ENCODE data around the gene YPEL1.

DNA sequence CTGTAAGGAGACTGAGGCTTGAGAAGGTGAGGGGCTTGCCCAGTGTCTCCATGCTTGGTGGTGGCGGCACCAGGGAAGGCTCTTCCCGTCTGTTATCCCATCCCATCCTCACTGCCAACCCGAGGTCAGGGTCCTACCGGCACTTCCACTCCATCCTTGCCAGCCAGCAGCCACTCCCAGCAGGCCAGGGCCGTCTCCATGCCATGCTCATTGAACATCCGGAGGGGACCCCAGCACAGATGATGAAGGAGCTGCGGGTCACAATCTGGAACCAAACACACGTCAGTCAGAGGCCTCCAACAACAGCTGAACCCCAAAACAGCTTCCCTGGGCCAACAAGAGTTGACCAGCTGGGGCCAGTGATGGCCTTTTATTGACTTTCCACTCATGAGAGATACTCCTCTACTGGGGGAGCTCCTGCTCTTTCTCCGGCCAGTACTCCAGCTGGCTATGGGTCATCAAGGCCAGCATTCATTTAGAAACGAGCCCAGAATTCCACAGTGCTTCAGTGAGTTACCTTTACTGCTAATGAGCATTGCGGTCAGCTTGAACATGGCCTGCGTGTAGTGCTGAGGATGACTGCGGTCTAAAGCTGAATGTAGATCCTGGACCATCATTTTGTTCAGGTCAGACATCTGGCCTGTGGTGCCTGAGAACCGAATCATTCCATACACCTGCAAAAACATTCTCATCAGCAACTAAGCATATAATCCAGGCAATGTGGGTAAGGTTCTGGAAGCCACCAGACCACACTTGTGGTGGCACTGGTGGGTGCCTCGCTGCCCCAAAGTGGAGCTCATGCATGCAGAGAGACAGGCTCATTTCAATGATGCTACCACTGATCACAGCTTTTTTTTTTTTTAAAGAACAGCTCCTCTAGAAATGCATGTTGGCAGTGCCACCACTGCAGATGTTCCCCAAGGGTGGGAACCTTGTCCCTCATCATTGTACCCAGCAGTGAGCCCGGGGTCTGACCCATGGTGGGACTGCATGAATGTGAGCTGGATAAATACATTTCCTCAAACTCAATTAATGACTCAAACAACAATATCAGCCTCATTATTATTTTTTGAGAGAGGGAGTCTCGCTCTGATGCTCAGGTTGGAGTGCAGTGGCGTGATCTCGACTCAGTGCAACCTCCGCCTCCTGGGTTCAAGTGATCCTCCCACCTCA, 31.4 kb upstream of the SERPIND1 start:
- RRBS, 2 experiments = 78 to 79% methylated on average over 3 of the region's 20 CpGs
CAGE:
- cytosol, long polyA minus RNA = no peak
- cytosol, long polyA plus RNA = no peak
- long polyA plus RNA = no peak
- nucleus, long polyA minus RNA = no peak
- nucleus, long polyA plus RNA = no peak

GRCh38 chr22:20778998-20780193, 5.5 kb downstream of the SERPIND1 start:
- RRBS, 2 experiments = no CpG with 5 or more reads among the region's 30 CpGs
CAGE:
- cytosol, long polyA minus RNA = no peak
- cytosol, long polyA plus RNA = no peak
- long polyA plus RNA = start-site peak on the plus strand at chr22:20779364-20779703, 1,188 and 504 reads in 2 replicates
- nucleus, long polyA minus RNA = no peak
- nucleus, long polyA plus RNA = no peak

- RRBS, 2 experiments = no CpG with 5 or more reads among the region's 2 CpGs
CAGE:
- cytosol, long polyA minus RNA = no peak
- cytosol, long polyA plus RNA = no peak
- long polyA plus RNA = no peak
- nucleus, long polyA minus RNA = no peak
- nucleus, long polyA plus RNA = no peak
Observed at GRCh38 chr22:20843611-20844255, 14.9 kb downstream of the PI4KA start.

DNA sequence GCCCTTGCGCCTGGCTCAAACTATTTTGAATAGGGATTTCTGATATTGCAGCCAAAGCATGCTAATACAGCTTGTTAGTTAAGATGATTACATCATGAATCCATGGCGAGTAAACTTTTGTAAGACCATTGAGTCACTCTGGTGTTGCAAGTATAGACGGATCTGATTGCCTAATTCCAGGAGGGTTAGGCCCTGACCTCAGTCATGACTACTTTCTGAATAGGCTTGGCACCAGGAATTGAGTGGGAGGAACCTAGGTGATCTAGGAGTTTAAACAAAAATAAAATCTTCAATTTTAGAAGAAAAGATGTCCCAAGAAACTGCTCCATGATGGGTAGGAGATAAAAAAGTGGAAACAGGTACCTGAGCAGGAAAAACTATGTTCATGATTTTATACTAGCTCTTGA, 12.6 kb upstream of the CRKL start:
- RRBS, 2 experiments = no CpG with 5 or more reads among the region's 3 CpGs
CAGE:
- cytosol, long polyA minus RNA = no peak
- cytosol, long polyA plus RNA = no peak
- long polyA plus RNA = no peak
- nucleus, long polyA minus RNA = no peak
- nucleus, long polyA plus RNA = no peak

GRCh38 chr22:20917651-20918510, 674 bp downstream of the CRKL start:
- RRBS, 2 experiments = 1 to 2% methylated on average over 30 to 31 of the region's 71 CpGs
CAGE:
- cytosol, long polyA minus RNA = no peak
- cytosol, long polyA plus RNA = no peak
- long polyA plus RNA = no peak
- nucleus, long polyA minus RNA = no peak
- nucleus, long polyA plus RNA = no peak

DNA sequence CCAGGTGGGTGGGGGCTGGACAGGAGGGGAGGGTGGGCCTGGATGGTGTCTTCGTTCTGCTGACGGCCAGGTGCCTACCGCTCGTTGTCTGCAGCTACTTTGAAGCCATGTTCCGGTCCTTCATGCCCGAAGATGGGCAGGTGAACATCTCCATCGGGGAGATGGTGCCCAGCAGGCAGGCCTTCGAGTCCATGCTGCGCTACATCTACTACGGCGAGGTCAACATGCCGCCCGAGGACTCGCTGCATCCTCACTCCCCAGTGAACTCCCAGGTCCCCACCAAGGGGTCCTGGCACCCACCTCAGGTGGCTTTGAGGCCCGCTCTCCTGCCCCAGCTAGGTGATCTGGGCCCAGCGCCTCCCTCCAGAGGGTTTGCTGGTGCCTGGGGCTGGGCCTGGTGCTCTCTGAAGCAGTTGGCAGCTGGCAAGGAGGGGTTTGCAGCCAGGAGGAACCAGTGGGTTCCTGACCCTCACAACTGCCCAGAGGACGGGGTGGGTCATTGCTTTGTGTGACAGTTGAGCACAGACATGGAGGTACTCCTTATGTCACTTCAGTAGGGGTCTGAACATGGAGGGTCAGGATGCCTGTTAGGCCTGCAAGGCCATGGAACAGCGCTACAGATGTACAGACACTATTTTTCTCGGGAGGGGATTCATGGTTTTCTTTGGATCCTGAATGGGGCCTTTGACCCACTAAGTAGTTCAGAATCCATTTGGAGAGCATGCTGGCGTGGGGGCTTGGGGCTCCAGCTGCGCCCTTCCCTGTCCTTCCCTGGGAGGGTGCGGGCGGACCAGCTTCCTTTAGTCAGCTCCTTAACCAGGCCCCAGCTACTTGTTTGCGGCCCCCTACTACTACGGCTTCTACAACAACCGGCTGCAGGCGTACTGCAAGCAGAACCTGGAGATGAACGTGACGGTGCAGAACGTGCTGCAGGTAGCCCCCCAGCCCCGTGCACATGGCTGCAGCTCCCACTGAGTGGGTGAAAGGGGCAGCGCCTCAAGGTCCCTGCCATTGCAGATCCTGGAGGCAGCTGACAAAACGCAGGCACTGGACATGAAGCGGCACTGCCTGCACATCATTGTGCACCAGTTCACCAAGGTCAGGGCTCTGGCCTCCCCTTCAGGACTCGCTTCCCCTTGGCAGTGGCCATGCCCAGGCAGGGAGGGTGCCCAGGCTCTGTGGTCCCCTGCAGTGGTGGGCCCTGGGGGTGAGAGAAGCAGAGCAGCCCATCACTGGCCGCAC, 5.6 kb downstream of the THAP7 start:
- RRBS, 2 experiments = no CpG with 5 or more reads among the region's 36 CpGs
CAGE:
- cytosol, long polyA minus RNA = no peak
- cytosol, long polyA plus RNA = no peak
- long polyA plus RNA = no peak
- nucleus, long polyA minus RNA = no peak
- nucleus, long polyA plus RNA = no peak

DNA sequence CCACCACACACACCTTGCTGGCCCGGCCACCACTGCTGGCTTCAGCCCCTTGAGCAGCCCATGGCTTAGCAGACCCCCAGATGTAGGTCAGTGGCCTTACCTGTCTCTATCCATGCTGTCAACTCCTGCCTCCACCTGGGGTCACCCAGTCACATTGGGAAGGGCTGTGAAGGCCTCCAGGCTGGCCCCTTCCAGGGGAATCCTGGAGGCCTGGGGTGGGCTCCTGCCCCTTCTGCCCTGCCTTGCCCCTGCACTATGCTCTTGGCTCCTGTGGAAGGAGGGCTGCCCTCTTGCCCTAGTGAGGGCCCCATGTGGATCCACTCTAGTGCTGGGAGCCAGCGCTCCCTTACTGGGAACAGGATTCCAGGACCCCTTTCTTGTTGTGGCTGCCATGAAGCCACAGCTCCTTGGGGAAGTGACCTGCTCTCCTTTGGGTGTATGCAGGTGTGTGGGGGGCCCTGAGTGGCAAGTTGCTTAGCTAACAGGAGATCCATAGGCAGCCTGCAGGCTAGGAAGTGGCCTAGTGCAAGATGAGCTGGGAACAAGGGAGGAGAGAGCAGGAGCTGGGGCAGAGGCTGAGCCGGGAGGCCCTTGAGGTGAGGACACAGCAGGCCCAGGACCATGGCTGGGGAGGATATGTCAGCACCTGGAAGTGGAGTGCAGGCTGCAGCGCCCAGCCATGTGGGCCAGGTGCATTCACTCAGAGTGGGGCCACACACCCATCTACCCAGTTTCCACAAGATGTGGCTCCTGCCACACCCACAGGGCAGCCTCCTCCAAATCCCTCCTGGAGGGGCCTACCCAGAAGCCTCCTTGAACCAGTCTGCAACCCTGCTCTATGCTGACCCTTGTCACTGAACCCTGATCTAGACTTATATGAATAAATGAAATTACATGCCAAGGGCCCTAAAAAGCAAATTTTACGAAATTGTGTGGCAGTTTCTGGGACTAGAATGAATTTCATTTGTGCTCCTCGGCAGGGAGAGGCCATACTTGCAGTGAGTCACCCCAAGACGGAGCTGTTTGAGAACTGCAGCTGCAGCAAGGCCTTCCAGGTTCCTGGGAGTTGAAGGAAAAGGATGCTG, 3.5 kb downstream of the THAP7 start:
- RRBS, 2 experiments = no CpG with 5 or more reads among the region's 7 CpGs
CAGE:
- cytosol, long polyA minus RNA = no peak
- cytosol, long polyA plus RNA = no peak
- long polyA plus RNA = no peak
- nucleus, long polyA minus RNA = no peak
- nucleus, long polyA plus RNA = no peak

DNA sequence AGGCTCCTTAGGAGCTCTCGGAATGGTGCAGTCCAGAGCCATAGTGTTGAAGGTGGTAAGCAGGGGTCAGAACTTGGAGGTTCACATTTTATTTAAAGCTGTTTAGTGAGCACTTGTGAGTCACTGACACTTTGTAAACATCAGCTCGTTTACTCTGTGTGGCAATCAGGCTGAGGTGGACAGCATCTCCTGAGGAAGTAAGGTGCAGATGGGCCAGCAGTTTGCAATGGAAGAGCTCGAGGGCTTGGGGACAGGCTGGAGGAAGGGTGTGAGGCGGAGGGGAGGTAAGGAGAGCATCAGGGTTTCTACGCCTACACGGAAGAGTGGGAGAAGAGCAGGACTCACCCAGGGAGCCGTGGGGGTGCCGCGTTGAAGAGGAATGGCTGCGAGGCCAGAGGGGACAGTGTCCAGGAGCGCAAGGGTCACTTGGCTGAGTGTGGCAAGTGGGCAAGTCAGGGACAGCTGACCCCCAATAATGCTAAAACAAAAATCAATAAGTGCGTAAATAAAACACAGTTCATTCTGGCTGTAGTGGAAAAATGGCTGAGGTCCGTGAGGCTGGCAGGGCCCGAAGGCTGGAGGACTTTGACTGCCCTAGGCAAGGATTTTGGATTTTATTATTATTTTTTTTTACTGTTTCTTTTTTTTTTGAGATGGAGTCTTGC, 9.9 kb upstream of the TMEM191C start:
- RRBS, 2 experiments = no CpG with 5 or more reads among the region's 14 CpGs
CAGE:
- cytosol, long polyA minus RNA = no peak
- cytosol, long polyA plus RNA = no peak
- long polyA plus RNA = no peak
- nucleus, long polyA minus RNA = no peak
- nucleus, long polyA plus RNA = no peak

DNA sequence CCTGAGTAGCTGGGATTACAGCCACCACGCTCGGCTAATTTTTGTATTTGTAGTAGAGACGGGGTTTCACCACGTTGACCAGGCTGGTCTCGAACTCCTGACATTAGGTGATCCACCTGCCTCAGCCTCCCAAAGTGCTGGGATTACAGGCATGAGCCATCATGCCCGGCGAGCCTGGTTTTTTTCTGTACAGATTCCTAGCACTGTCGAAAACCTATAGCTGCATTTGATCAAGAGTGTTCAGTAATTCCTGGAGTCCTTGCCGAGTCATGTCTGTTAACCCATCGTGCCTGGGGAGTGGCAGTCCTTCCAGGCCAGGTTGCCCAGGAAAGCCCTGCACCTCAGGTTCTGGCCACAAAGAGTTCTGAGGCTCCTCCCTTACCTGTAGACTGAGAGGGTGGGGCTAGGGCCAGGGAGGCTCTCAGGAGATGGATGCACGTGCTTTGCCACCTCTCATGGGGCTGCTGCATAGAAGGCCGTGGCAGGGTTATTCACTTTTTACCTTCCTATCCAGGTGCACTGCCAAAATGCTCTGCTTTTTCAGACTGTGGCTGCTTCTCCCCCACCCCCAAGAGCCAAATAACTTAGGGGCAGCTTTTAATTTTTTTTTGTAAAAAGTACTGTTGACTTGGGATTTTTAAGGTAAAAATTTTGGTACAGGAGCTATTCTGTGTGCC, 16.9 kb downstream of the YDJC start:
- RRBS, 2 experiments = no CpG with 5 or more reads among the region's 12 CpGs
CAGE:
- cytosol, long polyA minus RNA = no peak
- cytosol, long polyA plus RNA = no peak
- long polyA plus RNA = no peak
- nucleus, long polyA minus RNA = no peak
- nucleus, long polyA plus RNA = no peak

DNA sequence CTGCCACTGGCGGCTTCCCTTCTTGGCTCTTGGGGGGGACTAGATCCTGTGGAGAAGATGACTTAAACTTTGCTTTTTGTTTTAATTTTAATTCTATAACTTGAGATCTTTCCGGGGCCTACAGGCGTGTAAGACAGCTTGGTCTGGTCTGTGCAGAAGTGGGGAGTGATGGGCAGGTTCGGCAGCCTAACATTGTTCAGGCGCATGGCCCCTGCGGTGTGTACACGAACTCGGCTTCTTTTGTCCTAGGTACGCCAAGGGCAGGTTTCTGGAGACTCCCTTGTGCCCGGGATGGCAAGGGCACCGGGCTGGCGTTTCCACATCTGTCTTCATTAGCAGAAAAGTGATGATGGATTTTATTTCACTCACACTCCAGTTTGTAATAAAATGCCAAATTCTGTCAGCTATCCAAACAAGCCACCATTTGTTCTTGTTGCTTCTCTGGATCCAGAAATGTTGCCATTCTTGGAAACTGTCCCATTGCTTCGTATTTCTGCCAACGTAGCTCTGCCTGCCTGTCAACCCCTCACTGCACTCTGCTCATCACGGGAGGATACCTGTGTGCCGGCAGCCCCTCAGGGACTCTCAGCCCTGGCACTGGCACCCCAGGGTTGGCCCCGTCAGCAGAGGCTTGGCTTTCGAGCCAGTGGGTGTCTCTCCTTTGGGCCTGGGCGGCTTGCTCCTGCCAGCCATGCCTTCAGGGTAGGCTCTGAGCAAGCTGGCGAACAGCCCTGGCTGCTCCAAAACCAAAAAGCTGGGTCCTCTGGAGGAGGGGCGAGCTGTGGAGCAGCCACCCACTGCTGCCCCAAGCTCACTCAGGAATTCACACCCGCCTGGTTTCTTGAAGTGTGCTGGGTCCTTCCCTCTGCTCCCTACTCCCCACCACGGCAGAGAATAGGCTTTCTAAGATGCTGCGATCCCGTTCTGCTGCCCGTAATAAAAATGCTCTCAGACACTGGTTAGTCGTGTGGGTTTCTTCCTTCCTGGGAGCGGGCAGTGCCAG, 6.4 kb downstream of the YDJC start:
- RRBS, 2 experiments = no CpG with 5 or more reads among the region's 28 CpGs
CAGE:
- cytosol, long polyA minus RNA = no peak
- cytosol, long polyA plus RNA = start-site peak on the plus strand centred at position 786 of the sequence, 225 bp wide, 19 and 21 reads in 2 replicates
- long polyA plus RNA = no peak
- nucleus, long polyA minus RNA = no peak
- nucleus, long polyA plus RNA = no peak

DNA sequence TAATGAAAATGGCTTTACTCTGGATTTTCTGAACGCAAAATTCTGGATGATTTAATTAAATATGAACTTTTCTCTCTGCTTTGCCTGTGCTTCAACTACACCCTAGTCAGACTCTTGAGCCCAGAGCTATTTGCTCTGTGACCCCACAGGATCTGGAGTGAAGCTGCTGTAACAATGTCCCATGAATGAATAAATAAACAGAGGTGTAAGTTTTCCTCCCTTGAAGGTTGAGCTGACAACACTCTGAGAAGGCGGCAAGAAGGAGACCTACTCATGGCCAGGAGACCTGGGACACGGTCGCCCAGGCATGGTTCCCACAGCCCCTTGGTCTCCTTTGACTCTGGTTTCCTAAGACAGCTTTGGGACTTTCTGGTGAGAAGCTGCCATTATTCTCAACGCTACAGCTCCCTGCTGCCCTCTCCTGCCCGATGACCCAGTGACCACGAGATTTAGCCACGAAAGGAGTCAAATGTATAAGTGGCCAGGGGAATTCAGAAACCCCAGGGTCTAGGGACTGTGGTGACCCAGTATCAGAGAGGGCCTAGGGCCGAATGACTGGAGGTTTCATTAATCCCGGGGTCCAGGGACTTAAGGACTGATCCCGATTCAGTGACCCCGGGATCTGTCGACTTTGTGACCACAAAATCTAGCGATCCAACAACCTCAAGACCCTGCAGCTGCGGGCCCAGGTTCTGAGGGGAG, 740 bp upstream of the SDF2L1 start:
- RRBS, 2 experiments = 4% methylated on average over 2 of the region's 15 CpGs; no CpG with 5 or more reads in 1 of the 2 experiments
CAGE:
- cytosol, long polyA minus RNA = no peak
- cytosol, long polyA plus RNA = no peak
- long polyA plus RNA = no peak
- nucleus, long polyA minus RNA = no peak
- nucleus, long polyA plus RNA = no peak

GRCh38 chr22:21735276-21736426, at the start of gene YPEL1:
Gene YPEL1, minus strand, starts transcription at chr22:21735794.
- RRBS, 2 experiments = 6 to 7% methylated on average over 48 to 53 of the region's 152 CpGs
CAGE:
- cytosol, long polyA minus RNA = no peak
- cytosol, long polyA plus RNA = no peak
- long polyA plus RNA = no peak
- nucleus, long polyA minus RNA = no peak
- nucleus, long polyA plus RNA = no peak

GRCh38 chr22:21754178-21754885, 18.7 kb upstream of the YPEL1 start:
- RRBS, 2 experiments = no CpG with 5 or more reads among the region's 16 CpGs
CAGE:
- cytosol, long polyA minus RNA = no peak
- cytosol, long polyA plus RNA = no peak
- long polyA plus RNA = no peak
- nucleus, long polyA minus RNA = no peak
- nucleus, long polyA plus RNA = no peak

DNA sequence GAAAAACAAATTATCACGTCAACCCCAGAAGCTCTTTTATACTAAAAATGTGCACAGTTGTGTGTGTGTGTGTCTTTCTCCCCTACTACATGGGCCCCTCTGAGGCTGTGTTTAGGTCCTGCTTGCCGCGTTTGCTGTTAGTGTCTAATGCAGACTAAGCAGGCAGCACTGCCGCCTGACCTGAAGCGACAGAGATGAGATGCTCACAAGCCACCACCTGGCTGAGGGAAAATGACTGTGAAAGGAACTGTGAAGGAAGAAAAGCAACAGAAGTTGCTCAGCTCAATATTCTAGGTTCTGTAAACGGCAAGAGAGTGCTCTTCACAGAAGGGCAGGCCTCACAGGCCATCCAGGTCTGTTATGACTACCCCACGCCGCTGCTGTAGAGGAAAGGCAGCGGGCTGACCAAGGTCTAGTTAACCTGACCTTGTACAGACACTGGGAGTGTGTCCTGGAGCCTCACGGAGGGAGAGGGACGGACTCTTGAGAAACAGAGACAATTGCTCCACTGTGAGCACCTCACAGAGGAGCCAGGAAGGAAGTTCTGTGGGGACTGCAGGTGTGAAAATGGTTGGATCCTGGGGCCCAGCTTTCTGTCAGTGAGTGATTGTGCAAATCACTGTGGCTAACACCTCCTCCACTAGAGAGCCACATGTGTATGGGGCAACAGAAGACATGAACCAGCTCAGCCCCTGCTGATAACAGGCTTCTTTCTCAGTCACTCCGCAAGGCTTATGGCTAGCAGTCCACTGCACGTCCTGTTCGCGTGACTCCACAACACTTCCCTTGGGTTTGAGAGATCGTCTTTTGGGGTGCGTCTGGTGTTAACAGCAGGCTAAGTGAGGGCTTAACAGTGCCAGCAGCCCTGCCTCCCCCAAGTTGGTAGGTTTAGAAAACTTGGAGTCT, 31.3 kb upstream of the YPEL1 start:
- RRBS, 2 experiments = no CpG with 5 or more reads among the region's 17 CpGs
CAGE:
- cytosol, long polyA minus RNA = no peak
- cytosol, long polyA plus RNA = no peak
- long polyA plus RNA = no peak
- nucleus, long polyA minus RNA = no peak
- nucleus, long polyA plus RNA = no peak

- RRBS, 2 experiments = no CpG with 5 or more reads among the region's 5 CpGs
CAGE:
- cytosol, long polyA minus RNA = no peak
- cytosol, long polyA plus RNA = no peak
- long polyA plus RNA = no peak
- nucleus, long polyA minus RNA = no peak
- nucleus, long polyA plus RNA = no peak
Observed at GRCh38 chr22:21802347-21802951, 65.0 kb downstream of the MAPK1 start.

DNA sequence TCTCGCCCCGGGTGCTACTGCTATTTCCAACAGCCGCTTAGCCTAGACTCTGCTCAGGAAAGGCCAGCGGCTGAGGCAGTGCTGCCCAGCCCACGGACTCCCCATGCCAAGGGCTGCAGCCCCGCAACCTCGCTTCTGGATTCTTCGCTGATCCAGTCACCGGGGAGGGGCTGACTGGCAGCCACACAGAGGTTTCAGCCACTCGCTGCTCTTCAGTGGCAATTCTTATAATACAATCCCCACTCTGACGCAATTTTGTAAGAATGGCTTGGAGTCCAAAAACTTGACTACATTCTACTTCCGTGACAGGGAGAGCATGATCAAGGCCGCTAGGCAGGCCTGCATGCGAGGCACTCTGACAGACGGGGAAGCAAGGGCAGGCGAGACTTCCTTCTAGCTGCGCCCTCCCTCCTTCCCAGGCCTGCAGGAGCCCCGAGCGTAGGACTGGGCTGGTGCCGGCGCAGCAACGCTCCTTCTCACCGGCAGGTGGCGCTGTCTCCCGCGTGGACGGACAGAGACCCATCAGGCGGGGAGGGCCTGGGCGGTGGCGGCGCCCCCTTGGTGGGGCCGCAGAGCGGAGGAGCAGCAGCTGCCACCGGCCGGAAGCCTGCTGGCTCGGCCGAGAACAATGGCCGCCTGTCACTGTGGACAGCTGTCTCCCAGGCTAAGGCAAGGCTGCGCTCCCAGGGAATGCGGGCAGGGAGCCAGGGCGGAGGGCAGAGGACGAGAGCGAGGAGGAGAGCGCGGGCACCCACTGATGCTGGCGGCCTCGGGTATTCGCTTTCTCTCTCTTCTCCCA, 14.7 kb downstream of the PPM1F start:
- RRBS, 2 experiments = 0% methylated on average over 5 of the region's 48 CpGs; no CpG with 5 or more reads in 1 of the 2 experiments
CAGE:
- cytosol, long polyA minus RNA = no peak
- cytosol, long polyA plus RNA = no peak
- long polyA plus RNA = no peak
- nucleus, long polyA minus RNA = no peak
- nucleus, long polyA plus RNA = no peak

- RRBS, 2 experiments = no CpG with 5 or more reads among the region's 4 CpGs
CAGE:
- cytosol, long polyA minus RNA = no peak
- cytosol, long polyA plus RNA = no peak
- long polyA plus RNA = no peak
- nucleus, long polyA minus RNA = no peak
- nucleus, long polyA plus RNA = no peak
Observed at GRCh38 chr22:22023612-22024111, 41.1 kb upstream of the TOP3B start.

DNA sequence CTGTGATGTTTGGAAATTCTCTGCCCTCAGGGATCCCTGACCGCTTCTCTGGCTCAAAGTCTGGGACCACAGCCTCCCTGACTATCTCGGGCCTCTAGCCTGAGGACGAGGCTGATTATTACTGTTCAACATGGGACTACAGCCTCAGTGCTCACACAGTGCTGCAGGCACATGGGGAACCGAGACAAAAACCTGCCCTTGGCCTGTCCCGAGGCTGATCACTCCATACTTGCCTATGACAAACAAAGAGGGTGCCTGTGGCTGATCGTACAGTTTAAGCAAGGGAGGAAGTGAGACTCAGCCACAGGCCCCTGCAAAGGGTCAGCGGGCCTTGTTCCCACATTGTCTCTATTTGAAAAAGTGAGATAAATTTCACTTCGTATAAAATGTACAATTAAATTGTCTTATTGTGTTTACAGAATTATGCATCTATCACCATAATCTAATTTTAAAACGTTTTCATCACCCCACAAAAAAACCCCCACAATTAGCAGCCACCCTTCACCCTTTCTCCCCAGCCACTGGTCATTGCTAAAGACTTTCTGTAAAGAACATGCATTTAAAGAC, 43.9 kb upstream of the TOP3B start:
- RRBS, 2 experiments = no CpG with 5 or more reads among the region's 9 CpGs
CAGE:
- cytosol, long polyA minus RNA = no peak
- cytosol, long polyA plus RNA = no peak
- long polyA plus RNA = no peak
- nucleus, long polyA minus RNA = no peak
- nucleus, long polyA plus RNA = no peak

GRCh38 chr22:22061448-22061970, 78.9 kb upstream of the TOP3B start:
- RRBS, 2 experiments = no CpG with 5 or more reads among the region's 5 CpGs
CAGE:
- cytosol, long polyA minus RNA = no peak
- cytosol, long polyA plus RNA = no peak
- long polyA plus RNA = no peak
- nucleus, long polyA minus RNA = no peak
- nucleus, long polyA plus RNA = no peak

DNA sequence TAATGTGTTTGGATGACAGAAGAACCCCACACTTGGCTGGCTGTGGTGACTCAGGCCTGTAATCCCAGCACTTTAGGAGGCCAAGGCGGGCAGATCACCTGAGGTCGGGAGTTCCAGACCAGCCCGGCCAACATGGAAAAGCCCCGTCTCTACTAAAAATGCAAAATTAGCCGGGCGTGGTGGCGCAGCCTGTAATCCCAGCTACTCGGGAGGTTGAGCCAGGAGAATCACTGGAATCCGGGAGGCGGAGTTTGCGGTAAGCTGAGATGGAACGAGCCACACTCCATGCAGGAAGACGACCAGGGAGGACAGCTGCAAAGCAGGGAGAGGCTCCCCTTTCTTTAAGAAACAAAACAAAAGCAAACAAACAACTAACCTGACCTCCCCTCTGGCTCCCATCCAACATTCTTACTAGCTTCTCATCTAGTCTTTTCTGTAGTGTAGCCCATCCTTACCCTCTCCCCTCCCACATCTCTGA, 84.2 kb downstream of the ZNF280B start:
- RRBS, 2 experiments = no CpG with 5 or more reads among the region's 13 CpGs
CAGE:
- cytosol, long polyA minus RNA = no peak
- cytosol, long polyA plus RNA = no peak
- long polyA plus RNA = no peak
- nucleus, long polyA minus RNA = no peak
- nucleus, long polyA plus RNA = no peak

All from HepG2 (cell line).